Placental epithelial cell (primary cell): ENCODE results near the genes ACVR2A, LYPD6, NEB and STAM2.

DNA sequence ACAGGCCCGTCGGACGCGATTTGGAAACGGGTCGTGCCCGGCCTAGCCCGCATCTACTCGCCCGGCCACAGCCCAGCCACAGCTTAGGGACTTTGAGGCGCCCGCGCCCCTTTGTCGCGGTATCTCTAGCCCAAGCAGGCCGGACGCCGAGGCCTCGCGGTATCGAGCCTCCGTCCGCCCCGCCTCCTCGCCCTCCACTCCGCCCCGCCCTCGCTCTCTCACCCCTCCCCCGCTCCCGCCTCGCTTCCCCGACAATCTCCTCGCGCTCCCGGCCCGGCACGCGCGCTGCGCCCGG is 775 bp upstream of the ACVR2A start:
- CAGE, long polyA plus RNA = no peak

GRCh38 chr2:147844402-147845346 is at the start of gene ACVR2A:
Gene ACVR2A (plus strand): TSS chr2:147845029.
- CAGE, long polyA plus RNA = no peak

DNA sequence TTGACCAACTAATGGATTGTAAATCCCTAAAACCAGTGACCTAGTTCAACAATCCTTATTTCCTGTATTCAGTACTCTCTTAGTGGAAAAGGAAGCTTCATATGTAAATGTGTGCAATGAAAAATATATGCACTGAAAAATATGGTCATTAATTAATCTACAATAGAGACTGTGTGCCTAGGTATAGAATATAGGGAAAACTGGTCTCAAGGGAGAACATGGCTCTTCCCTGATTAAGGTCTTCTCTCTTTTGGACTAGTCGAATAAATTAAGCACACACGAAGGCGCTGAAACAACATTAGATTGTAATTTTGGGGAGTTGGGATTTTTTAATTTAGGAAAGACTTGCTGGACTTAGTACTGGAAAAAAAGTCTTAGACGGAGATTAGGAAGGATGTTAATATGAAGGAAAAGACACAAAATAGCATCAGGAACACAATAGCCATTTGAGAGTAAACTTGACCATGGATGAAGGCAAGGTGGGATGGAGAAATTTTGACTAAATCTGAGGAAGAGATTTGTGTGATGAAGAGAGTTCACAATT is 7.6 kb downstream of the ACVR2A start:
- CAGE, long polyA plus RNA = no peak

- CAGE, long polyA plus RNA = no peak
These were observed 17.3 kb downstream of the MBD5 start for GRCh38 chr2:148037970-148038795.

DNA sequence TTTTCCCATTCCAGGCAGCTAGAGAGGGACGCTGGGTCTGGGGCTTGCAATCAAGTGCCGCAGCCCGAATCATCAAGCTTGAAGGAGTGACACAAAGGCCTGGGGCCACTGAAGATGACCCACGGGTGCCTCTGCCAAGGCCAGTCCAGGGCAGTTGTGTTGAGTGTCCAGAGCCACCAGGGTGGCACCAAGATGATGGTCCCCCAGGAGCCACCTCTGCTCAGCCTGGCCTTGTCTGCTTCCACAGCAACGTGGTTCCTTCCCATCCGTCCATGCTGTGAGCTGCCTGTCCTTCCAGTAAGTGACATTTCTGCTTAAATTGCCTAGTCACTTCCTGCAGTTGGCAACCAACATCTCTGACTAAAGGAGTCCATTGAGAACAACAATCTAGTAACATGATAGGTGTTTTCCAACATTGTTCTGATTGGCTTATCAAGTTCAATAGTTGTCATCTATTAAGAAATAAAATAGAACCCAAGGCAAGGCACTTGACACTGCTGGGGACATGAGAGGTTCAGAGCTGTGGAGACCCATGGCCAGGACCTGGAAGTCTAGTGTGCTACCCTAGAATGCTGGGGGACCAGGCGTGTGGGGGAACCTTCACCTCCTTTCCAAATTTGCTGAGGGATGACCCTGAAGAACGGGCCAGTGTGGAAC is 99.1 kb upstream of the EPC2 start:
- CAGE, long polyA plus RNA = no peak

DNA sequence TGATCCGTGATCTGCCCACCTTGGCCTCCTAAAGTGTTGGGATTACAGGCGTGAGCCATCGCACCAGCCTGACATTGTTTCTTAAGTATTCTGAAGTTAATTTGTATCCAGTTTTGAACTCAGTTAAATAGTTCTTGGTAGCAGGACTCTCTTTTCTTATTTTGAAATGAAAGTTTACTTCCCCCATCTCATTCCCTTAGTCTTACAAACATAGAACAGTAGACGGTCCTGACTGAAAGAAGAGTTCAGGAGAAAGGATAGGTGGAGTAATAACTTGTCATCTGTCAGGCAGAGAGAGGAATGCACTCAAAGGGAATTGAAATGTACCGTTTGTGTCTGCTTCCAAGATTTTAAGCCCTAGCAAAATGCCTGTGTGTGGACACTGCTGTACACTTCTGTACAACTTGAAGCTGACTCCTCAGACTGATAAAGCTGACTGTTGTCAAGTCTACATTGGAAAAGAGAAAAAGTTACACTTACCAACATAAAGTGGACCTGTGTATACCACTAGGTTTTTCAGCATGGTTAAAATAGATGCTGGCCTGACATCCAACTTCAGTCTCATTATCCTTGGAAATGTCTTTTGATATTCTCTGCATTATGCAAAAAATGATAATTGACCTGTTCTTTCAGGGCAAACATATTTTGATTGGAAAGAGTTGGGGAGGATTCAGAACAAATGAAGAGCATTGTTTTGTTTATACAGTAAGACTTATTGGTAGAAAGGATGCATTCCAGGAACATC is 50.6 kb downstream of the EPC2 start:
- CAGE, long polyA plus RNA = no peak

DNA sequence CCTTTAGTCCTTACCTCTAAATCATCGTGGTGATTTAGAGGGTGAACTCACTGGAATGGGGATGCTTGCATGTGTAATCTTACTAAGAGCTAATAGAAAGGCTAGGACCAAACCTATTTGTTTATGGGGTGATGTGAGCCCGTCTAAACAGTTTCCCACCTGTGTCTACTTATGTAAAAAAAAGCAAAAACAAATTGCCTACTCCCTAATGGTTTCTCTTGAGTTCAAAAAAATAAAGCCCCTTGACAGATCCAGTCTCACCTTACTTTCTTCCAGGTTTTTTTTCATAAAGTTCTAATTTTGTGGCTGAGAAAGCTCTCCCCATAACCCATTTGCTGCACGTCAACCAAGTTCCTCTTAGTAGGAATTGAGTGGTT is 6.7 kb downstream of the KIF5C start:
- CAGE, long polyA plus RNA = no peak

DNA sequence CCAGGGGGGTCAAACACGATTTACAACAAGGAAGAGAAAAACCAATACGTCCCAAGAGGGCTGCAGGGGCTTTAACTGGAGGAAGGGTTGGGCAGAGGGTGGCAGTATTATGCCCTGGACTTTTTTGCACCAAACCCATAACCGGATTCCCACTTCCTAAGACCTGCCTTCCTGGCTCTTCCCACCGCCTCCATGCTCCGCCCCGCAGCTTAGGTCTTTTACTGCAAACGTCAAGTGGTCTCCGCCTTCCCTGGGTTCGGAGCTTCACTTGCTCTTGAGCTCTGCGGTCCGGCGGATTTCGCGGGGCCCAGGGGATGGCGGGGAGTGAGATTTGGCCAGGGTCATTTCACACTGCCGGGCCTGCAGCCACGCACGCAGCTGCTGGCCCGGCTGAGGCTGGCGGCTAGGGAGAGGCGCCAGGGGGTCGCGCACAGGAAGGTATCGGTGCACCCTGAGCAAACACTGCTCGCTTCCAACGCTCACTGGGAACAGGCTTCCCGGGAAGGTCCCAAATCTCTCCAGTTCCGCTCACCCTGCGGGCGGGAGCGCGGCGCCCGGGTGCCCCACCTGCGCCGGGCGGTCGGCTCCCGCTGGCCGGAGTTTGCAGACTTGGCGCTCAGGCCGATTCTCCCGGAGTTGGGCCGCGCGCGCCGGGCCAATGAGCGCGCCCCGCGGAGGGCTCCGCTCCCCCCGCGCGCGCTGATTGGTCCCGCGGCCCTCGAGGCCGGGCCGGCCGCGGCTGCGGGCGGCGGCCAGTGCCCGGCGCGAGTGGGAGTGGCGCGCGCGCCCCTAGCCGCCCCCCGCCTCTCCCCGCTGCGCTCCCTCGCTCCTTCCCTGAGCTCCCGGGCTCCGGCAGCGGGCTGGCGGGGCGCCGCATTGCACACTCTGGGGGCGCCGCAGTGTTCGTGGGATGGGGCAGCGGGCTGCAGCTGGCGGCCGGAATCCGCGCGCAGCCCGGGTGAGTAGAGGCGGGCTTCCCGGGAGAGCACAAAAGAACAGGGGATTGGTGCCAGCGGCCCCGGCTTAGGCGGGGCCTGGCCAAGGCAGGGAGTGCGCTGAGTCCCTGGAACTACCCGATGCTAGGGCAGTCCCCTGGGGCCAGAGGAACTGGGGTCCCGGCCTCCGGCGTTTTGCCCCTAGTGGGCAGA is at the start of gene LYPD6:
Gene LYPD6, plus strand, starts transcription at position 823 of the 1,148 bp plus-strand sequence.
- CAGE, long polyA plus RNA = no peak

DNA sequence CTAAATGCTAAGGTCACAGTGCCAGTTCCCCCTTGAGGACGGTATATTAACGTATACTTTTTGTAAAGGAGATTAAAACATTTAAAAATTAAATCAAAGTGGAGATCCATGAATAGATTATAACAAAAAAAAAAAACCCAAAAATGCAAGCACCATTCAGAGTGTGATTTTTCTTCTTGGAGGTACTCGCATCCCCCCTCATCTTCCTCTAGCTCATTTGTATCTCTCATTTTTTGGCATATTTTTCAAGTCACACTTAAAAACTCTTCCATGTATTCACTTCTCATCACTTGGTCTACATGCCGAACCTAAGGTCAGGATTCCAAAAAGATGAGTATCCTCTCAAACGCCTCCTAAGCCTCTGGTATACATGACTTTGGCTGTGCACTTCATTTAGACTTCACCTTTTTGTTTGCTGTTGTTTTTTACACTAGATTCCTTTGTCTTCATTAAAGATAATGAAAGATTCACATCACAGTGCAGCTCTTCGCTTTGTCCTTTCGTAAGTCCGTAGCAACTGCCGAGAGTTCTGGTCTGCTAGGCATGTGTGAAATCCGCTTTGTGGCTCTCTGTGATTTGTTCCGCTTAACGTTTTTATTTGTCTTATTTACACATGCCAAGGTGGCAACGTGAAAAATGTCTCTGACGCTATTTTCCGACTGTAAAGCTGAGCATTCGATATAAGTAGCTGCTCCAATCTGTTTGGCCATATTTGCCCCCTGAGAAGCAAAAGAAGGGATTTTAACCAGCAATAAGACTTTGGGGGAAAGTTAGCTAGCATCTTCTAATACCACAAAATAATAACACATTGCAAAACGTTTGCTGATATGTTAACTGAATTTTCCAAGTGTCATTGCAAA is 17.7 kb downstream of the RND3 start:
- CAGE, long polyA plus RNA = no peak

DNA sequence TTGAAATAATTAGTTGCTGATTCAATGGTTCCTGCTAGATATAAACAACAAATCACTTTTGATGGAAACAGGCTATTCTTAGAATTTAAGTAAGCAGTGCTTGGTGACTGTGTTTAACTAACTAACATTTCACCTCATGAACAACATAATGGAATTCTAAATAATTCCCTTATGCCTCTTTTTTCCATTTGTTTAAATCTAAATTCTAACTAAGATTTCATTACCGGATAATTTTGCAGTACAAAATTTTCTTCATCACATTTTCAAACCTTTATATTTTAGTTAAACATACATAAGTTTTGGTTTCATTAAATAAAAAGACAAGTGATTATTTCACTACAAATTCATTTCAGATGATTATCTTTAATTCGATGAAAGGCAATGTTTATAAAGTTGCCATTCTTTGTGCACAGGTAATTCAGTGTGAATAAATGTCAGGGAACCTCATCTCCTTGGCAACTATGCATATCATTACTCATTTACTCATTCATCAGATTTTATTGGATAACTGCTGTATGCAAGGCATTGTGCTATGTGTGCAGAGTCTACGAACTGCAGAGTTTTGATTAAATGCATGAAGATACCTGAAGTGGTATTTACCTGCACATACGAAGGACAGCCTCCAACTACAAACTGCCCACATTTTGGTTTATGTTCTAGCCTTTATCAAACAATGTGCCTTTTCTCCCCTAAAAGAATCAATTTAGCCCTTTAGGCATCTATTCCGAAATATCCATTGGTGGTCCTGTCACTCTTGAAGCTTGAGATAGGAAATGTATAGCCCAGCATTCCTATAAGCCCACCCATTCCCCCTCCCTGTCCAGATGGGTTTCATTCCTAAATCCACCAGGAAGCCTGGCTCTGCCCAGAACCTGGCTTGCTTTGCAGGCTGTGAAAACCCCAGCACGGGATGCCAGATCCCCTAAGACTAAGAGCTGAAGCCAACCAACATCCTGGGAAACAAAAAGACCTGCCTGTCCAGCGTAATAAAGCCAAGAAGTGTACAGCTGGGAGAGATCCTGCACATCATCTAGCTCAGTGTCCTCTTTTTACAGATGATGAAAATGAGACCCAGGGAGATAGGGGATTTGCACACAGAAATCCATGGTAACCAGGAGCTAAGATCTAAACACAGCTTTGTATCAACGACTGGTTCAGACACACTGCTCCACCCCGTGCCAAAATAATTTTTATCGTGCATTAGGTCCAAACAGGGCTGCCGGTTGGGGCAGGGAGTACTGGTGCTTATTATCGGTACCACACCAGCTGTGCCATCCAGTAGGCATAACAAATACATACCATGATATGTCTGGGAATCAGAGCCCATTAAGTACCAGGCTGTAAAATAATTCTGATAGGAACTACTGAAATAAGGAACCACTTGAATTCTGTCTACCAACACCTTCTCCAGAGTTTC is 3.3 kb downstream of the RND3 start:
- CAGE, long polyA plus RNA = no peak

GRCh38 chr2:150485621-150485840 is 1.9 kb downstream of the RND3 start:
- CAGE, long polyA plus RNA = no peak

- CAGE, long polyA plus RNA = no peak
These were observed 136.8 kb upstream of the RND3 start for GRCh38 chr2:150624114-150624778.

DNA sequence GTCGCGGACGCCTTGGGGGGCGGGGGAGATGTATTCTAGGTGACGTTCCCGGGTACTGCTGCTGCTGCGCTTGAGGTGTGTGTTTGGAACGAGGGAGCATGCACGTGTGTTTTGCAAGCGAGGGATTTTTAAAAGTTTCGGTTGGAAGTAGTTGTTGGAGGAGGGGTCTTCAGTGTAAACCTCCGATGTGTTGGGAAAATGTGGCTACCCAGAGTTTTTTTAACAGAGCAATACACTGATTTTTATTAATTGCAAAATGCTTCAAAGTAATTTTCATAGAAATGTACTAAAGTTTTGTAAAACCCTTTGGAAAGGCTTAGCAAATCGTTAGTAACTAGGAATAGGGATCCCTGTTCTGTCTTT is 932 bp downstream of the RIF1 start:
- CAGE, long polyA plus RNA = no peak

DNA sequence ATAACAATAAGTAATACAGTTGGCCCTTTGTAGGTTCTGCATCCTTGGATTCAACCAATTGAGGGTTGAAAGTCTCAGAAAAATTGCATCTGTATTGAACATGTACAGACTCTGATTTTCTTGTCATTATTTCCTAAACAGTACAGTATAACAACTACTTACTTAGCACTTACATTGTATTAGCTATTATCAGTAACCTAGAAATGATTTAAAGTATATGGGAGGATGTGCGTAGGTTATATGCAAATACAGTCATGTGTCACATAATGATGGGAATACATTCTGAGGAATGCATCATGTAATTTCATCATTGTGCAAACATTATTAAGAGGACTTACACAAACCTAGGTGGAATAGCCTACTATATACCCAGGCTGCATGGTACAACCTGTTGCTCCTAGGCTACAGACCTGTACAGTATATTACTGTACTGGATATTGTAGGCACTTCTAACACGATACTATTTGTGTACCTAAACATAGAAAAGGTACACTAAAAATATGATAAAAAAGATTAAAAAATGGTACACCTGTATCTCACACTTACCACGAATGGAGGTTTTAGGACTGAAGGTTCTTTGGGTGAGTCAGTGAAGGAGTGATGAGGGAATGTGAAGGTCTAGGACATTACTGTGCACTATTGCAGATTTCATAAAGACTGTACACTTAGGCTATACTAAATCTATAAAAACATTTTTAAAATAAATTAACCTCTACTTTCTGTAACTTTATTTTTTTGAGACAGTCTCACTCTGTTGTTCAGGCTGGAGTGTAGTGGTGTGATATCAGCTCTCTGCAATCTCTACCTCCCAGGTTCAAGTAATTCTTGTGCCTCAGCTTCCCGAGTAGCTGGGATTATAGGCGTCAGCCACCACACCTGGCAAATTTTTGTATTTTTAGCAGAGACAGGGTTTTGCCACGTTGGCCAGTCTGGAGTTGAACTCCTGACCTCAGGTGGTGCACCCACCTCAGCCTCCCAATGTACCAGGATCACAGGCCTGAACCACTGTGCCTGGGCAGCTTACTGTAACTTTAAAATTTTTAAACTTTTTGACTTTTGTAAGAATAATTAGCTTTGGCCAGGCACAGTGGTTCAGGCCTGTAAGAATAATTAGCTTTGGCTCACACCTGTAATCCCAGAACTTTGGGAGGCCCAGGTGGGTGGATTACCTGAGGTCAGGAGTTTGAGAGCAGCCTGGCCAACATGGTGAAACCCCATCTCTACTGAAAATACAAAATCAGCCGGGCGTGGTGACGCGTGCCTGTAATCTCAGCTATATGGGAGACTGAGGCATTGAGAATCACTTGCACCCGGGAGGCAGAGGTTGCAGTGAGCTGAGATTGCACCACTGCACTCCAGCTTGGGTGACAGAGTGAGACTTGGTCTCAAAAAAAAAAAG is 8.3 kb downstream of the RIF1 start:
- CAGE, long polyA plus RNA = no peak

DNA sequence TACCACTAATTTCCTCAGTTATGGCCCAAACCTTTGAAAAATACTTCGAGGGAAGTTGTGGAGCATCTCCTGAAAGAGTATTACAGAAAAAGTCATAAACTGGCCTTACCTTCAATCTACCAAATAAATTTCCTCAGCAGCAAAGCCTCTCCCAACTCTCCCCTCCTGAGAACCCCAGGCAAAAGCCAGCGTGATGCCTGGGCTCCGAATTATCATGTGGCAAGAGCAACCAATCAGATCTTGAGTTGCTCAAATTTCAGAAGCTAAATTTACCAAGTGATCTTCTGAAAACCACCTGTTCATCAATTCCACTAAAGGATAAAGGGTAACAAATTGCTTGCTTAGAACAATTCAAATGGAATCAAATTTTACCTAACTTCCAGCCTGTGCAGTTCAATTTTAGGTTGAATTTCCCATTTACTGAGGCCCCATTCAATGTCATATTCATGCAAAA is at the start of gene NEB:
Gene NEB, minus strand, starts transcription at position 188 of the 454 bp plus-strand sequence.
- CAGE, long polyA plus RNA = no peak

- CAGE, long polyA plus RNA = no peak
These were observed 21.8 kb downstream of the ARL5A start for GRCh38 chr2:151806200-151807043.

GRCh38 chr2:152175352-152176590 is at the start of gene STAM2:
Gene STAM2 (minus strand): TSS chr2:152175763.
- CAGE, long polyA plus RNA = no peak

- CAGE, long polyA plus RNA = no peak
These were observed 61.7 kb downstream of the FMNL2 start for GRCh38 chr2:152396656-152397086.

GRCh38 chr2:152804367-152804594 is 85.9 kb downstream of the ARL6IP6 start:
- CAGE, long polyA plus RNA = no peak

- CAGE, long polyA plus RNA = no peak
These were observed 1.7 kb downstream of the RPRM start for GRCh38 chr2:153476403-153477638.